Subcutaneous preadipocyte (primary cell): ENCODE measurements around the genes SNX10, SKAP2 and HOXA1.

GRCh38 chr7:26159222-26159754 is 7.3 kb downstream of the NFE2L3 start:
- CAGE, long polyA plus RNA, result no peak

DNA sequence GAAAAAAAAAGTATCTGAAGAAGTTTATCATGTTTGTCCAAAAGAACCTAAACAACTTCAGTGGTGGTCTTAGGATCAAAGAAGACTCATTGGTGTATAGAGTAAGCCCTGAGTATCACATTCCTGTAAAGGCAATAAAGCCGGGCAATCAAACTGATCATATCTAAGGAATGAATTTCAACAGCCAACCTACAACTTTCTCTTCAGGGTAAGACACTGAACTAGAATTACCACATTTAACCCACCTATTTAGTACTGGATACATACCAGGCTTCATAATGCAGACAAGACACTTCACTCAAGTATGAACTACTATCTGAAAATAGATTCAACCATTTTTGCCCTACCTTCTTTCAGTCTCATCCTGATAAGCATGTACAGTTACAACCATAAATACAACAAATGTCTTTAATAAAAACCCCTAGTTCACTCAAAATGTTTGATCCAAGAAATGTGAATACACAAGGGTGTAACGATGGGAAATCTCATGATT is 10.0 kb downstream of the HNRNPA2B1 start:
- CAGE, long polyA plus RNA, result no peak

DNA sequence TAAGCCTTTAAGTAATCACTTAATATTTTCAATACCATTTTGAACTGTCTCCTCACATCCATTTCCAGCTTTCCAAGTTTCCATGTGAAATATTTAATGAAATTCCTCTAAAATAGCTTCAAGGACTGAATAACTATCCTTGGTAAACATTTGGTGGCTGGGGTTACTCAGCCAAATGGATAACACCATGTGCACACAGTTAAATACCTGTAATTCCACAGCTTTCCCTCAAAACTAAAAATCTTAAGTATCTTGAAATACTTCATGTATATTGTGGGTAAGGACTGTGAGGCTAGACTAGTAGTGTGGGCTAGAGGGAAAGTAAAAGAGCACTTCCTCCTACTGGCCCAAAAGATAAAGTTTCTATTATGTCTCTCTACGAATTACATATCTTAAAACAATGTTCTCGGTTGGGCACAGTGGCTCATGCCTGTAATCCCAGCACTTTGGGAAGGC is 6.8 kb downstream of the HNRNPA2B1 start:
- CAGE, long polyA plus RNA, result no peak

DNA sequence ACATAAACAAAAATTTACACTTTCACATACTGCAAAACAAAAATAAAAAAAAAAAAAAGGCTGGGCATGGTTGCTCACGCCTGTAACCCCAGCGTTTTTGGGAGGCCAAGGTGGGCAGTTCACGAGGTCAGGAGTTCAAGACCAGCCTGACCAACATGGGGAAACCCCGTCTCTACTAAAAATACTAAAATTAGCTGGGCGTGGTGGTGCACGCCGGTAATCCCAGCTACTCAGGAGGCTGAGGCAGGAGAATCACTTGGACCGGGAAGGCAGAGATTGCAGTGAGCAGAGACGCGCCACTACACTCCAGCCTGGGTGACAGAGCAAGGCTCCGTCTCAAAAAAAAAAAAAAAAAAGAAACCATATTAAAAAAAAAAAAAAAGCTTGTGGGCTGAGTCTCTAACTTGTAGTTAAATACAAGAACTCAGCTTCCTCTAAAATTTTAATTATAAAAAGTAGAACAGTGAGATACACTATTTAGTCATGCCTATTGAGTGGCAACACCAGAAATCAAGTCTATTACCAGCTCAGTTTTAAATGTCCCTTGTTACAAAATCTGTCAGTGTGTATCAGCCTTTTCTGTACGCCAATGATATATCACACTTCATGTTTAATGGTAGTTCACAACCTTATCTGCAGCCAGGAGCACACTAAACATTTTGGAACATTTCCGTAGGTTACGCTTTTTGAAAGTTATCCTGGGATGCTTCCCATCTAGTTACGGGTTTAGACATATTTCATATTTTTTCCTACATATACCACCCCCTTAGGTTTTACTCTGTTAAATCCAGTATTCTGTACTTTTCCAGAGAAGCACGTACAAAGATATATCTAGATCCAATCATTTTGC is 5.6 kb downstream of the HNRNPA2B1 start:
- CAGE, long polyA plus RNA, result no peak

DNA sequence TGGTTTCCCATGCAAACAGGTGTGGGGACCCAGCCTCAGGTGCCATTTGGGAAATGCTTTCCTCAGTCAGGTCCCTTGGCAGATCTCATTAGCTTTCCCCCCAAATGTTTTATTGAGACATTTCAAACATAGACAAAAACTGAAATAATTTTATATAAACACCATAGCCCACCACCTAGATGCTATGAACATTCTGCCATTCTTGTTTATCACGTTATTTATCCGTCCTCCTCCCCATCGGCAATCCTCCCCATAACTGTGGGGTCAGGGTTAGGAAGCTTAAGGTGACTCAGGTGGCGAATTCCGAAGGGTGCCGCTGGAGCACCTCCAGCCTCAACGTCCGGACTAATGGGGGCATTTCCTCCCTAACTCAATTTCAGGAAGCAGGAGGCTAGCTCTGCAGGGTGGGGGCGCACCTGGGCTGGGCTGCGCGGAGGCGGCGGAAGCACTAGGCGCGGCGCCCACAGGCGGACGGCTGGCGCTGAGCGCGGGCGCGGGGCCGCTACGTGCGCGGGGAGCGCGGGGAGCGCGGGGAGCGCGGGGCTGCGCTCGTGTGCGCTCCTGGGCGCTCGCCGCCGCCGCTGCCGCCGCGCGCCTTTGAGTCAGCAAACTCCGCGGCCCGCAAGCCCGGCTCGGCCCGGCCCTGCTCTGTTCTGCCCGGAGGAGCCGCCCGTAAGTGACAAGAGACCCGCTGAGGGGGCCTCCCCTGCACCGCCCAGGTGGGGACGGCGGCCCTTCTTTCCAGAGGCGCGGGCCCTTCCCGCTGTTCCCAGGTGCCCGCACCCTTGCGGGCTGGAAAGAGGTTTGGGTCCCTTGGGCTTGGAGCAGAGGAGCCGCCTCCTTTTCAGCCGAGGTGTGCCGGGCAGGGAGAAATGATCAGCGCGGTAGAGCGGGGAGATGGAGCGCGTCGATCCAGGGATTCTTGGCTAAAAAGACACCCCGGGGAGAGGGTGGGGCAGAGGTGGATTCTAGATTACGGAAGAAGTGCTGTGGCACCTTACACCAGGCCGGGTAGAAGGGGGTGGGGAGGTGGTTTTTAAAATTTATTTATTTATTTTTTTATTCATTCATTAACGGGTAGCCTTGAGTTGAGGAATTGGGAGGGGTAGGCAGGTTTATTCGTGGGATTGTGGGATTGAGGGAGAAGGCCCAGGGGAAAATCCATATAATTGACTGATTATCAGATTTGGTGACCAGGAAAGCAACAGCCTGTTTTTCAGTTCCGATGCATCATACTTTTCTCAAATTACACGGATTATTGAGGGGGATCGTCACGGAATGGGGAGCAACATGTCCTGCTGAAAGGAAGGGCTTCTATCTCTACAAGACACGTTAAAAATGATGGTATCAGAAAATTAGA is at the start of gene SNX10:
Gene SNX10, plus strand, starts transcription at position 448 of the 1,360 bp plus-strand sequence.
- CAGE, long polyA plus RNA, result no peak

DNA sequence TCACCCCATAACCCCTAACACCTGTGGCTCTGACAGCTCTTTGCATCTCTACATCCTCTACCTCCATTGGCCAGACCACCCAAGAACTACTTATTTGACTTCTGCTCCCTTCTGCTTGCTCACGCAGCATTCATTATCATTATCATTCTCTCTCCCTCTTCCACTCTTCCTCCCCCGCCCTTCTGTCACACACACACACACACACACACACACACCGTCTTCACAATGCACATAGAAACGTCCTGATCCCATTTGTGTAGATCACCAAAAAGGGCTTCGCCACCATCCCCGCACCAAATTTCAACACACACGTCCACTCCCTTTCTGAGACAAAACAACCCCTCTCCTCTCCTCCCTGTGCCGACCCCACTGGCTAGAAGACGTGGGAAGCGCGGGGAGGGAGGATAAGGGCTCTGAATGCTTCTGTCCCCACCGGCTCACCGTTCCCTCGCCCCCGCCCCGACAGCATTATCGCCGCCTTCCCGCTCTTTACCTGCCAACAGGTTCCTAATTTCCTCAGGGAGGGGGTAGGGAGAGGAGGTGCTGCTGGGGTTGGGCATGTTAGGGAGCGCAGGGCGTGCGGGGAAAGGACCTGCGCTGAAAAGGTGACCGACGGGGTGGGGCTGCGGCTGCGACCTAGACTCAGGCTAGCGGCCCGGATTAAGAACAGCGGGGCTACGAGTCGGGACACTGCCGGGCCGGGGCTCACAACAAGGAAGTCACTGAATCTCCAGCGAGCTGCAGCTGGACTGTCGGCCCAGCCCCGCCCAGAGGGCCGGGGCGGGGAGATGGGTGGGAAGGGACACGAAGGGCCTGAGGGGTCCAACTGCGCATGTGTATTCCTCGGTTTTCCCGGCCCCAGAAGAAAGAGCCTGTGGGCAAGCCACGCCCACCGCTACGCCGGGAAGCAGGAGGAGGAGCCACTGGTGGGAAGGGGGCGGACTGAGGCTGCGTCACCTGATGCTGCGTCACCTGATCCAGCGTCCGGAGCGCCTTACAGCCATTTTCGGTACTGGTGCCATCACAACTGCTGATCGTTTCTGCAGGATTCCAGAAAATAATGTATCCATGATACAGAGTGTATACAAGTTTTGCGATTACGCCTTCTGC is at the start of gene SKAP2:
Gene SKAP2, minus strand, starts transcription at position 721 of the 1,110 bp plus-strand sequence.
- CAGE, long polyA plus RNA, result no peak

DNA sequence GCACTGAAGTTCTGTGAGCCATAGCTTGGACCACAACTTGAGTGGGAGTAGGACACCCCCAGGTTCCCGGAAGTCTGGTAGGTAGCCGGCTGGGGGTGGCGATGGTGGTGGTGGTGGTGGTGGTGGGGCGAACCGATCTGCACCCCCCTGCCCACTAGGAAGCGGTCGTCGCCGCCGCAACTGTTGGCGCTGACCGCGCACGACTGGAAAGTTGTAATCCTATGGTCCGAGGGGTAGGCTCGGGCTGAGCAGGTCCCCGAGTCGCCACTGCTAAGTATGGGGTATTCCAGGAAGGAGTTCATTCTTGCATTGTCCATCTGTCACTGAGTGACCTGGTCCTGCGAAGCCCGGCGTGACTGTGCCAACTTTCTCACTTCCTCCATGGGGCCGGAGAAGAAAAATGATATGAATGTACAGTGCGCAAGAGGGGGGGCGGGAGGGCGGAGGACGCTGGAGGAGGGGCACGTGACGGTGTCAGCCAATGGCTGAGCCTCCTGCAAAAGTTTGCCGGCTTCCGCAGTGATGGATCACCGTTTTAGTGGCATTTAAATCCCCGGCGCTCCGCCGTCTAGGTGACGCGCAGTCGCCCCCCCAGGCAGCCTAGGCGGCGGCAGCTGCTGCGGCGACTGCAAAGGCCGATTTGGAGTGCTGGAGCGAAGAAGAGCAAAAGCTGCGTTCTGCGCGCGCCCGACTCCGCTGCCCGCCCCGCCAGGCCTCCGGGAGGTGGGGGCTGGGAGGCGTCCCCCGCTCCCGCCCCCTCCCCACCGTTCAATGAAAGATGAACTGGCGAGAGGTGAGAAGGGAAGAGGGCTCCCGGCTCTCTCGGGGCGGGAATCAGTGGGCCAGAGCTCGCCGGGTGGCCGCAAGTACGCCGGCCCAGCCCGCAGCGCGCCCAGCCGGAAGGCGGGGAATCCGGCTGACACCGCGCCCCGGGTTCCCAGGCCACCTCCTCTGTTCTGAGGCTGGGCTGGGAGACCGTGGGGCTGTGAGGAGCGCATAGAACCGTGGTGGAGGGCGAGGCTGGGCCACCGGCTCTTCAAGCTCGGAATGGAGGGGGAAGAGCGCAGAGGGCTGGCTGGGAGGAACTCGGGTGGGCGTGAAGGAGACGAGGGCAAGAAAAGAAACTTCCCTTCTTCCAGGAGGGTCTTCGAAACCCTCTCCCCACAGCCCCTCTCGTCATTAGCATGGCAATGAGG is at the start of gene HOXA1:
Gene HOXA1, minus strand, starts transcription at position 405 of the 1,196 bp plus-strand sequence.
- CAGE, long polyA plus RNA, result no peak

- CAGE, long polyA plus RNA, result no peak
Measured at GRCh38 chr7:27110064-27111112, 7.9 kb upstream of the HOXA2 start.

DNA sequence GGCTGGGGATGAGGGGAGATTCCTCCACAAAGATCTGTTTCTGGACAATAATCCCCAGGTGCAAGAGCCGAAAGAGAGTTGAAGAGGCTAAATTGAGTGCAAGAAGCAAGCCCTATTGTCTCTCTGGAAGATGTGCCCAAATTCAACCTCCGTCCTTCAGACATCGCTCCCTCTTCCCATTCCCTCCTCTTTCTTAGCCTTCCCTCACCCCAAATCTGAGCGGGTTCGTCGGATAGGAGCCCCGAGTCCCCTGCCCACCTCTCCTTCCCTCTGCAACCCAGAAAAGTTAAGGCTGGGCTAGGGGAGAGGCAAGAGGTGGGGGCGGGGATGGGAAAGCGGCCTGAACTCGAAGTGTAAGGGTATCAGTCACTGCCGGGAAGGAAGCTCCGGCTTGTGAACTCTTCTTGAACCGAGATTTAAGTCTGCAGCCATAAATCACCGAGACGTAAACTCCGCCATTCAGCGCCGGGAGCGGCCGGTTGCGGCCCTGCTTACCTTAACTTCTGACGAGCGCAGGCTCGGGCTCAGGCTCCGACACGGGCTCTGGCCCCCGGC is 10.7 kb upstream of the HOXA2 start:
- CAGE, long polyA plus RNA, result no peak

- CAGE, long polyA plus RNA, result no peak
Measured at GRCh38 chr7:27121833-27122451, 8.6 kb downstream of the HOXA4 start.

DNA sequence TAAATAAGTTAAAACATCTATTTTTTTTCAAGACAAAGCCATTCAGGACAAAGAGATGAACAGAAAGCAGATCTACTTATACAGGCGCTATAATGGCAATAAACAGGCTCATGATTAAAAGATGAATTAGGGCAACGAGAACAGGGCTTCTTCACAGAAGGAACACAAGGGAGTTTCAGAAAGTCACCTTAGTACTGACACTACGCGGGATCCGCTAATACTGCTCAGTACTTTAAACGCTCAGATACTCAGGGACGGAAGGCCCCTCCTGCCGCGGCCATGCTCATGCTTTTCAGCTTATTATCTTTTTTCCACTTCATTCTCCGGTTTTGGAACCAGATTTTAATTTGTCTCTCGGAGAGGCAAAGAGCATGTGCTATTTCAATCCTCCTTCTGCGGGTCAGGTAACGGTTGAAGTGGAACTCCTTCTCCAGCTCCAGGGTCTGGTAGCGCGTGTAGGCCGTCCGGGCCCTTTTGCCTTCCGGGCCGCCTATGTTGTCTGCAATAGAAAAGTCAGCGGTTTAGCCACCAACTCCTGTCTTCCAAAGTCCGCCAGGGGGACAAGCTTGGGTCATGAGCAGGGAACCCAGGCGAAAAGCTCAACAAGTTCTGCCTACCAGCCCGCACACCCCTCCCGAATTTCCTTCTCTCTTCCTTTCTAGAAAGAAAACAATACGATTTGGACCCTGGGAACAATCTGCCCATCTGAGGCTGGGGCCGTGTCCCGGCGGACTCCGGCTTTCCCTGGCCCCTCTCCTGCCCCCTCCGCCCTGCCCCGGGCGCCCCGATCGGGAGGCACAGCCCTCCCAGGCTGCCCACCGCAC is 1.7 kb downstream of the HOXA5 start:
- CAGE, long polyA plus RNA, result no peak

DNA sequence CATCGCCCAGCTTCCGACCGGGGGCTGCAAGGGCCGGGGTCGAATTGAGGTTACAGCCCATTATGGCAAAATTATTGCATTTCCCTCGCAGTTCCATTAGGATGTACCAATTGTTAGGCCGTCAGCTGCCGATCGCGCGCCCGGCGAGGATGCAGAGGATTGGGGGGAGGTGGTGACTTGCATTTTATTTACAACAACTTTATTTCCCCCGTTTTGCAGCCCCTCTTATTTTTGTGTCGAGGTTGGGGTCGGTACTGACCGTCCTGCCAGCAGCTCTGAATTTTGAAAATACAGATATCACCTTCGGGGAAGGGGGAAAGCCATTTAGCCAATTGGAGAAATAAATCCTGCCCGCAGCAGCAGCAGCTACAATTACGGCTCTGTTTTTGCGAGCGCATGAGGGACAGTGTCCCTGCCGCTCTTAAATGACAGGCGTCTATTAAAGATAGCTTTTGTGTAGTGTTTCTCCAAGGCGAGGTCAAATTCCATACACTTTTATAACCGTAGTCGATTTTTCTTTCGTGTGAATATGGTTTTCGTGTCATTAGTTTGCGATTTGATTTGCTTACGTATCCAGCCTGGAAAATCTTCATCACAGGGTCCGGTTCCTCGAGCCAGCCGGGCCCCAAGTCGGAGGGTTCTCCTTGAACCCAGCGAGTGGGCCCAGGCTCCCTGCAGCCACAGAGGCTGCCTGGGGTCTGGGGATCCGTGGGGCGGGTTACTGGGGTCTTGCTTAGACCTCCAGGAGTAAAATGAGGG is 636 bp upstream of the HOXA5 start:
- CAGE, long polyA plus RNA, result no peak

- CAGE, long polyA plus RNA, result no peak
Measured at GRCh38 chr7:27146487-27147085, 988 bp downstream of the HOXA6 start.

- CAGE, long polyA plus RNA, result no peak
Measured at GRCh38 chr7:27160665-27161778, 4.3 kb downstream of the HOXA9 start.

DNA sequence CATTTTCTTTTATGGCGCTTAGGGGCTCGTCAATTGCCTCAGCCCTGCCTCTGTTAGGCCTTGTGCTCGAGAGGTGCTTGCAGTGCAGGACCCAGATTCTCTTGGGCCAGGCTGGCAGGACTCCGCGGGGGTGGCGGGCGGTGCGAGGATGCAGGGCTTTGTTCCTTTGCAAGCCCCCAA is 3.7 kb downstream of the HOXA9 start:
- CAGE, long polyA plus RNA, result no peak

DNA sequence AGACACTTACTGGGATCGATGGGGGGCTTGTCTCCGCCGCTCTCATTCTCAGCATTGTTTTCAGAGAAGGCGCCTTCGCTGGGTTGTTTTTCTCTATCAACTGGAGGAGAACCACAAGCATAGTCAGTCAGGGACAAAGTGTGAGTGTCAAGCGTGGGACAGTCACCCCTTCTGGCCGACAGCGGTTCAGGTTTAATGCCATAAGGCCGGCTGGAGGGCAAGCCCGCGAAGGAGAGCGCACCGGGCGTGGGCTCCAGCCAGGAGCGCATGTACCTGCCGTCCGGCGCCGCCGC is 523 bp downstream of the HOXA9 start:
- CAGE, long polyA plus RNA, result no peak

DNA sequence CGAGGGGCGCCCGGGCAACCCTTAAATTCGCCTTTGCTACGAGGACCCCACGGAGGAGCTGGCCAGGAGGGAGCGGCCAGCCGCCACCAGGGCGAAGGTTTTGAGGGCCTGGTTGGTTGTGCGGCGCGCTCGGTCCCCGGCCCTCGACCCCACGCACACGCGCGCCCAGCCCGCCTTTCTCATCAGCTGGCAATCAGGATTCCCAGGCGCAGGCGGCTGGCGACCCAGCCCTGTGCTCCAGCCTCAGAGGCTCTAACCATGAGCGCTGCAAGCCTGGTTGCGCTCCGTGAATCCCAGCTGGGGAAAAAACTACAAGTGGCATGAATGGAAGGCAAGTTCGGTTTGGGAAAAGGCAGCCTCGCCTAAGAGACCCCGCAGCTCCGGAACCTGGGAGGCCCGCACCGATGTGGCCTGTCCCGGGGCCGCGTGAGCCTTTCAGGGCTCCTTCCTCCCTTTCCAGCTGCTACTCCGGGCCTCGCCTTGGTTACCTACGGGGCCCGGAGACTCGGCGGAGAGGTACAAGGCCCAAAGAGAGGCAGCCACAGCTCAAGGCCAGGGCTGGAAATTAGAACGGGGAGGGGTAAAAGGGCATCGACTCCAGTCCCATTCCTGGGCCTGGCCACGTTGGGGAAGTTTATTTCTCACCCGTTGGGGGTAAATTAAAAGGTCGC is 1.1 kb upstream of the HOXA9 start:
- CAGE, long polyA plus RNA, result no peak

DNA sequence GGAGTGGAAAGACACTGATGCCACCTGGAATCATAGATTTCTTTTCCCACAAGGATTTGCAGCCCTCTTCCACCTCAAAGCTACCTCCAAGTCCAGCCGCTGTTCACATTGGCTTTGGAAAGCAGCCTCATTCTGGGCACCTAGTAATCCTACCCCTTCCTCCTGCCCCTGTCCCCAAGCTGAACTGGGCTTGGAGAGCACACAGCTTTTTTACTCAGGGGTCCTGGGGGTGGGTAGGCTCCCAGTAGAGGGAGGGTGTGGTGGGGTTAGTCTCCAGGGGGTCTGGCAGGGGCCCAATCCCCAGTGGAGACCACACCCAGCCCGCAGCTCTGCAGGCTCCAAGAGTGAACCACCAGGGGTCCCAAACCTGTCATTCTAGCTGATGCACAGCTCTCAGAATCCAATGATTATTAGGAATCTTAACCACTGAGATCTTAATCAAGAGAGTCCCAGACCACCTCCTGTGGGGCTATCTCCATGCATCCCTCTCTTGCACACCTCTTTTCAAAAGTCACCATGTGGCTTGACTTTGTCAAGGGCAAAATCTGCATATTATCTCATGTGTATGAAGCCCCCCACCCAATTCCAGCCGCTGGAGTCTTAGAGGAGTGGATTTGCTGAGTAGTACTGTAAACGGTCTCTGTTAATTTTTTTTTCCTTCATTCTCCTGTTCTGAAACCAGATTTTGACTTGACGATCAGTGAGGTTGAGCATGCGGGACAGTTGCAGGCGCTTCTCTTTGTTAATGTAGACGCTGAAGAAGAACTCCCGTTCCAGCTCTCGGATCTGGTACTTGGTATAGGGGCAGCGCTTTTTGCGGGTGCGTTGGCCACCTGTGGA is 2.6 kb downstream of the HOXA11 start:
- CAGE, long polyA plus RNA, result no peak

DNA sequence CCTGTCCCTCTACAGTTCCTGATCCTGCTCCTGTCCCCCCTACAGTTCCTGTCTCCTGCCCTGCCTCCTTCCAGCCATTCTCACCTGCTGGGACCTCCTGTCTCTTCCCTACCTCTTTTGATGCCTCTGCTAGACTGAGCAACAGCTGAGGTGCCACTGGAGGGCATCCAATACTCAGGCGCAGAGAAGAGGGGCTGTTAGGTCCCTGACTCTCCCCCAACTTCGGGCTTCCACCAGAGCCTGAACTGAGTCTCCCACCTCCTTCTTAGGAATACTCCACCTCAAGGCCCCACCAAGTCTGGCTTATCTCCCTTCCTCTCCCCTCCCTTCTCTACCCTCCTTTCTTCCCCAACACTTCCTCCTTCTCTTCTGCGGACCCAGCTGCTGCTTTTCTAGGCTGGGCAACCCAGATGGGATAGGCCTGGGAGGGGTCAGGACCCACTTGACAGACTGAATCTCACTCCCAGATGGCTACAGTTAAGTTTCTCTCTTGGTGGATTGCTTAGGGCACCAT is 4.8 kb upstream of the HOXA11 start:
- CAGE, long polyA plus RNA, result no peak

DNA sequence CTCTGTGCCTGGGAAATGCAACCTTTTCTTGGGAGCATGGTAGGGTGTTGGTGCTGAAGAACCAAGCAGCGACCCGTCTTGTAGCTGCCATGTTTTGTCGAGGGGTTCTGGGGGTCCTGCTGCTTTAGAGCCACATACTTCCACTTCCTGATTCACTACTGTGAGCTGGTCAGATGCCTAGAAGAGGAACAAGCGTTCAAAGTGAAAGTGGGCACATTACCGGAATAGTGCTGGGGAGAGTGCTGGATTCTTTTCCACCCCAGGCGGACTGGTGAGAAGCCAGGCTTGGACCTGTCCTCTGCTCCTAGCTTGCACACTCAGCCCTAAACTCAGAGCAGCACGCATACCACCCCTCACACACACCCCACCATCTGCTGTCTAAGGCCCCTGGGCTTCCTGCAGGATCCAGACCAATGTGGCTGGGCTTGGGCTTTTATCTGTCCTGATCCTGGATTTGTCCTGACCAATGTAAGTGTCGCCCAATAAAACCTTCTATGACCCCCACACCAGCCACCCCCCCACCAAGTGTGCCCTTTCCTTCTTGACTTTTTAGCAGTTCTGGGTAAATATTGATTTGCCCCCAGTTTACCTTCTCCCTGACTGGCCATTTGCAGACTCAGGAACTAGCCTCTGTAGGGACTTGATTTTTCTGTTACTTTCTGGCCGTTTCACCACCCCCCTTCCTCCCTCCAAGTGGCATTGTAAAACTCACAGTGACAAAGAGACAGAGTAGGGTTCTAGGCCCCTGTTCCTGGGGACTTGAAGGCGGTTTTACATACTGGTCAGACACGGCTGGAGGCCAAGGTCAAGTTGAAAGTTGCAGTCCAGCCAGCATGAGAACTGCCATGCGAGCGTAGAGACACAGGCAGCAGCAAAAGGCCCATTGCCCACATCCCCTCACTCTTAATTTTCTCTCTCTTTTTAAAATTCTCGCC is 1.7 kb upstream of the HOXA13 start:
- CAGE, long polyA plus RNA, result no peak